H1 (cell line): Measurements from ENCODE around the gene C21orf140.

- RRBS, result no CpG with 5 or more reads among the region's 10 CpGs
CAGE:
- cytosol, long polyA plus RNA, result no peak
- long polyA plus RNA, result no peak
- nucleus, long polyA plus RNA, result no peak
Measured at GRCh38 chr21:32599342-32599940, 12.7 kb downstream of the CFAP298 start.

- RRBS, result no CpG with 5 or more reads among the region's 11 CpGs
CAGE:
- cytosol, long polyA plus RNA, result no peak
- long polyA plus RNA, result no peak
- nucleus, long polyA plus RNA, result no peak
Measured at GRCh38 chr21:32639428-32639961, 27.3 kb upstream of the CFAP298 start.

GRCh38 chr21:32732479-32732678 is 4.6 kb upstream of the SYNJ1 start:
- RRBS, result no CpG with 5 or more reads among the region's 2 CpGs
CAGE:
- cytosol, long polyA plus RNA, result no peak
- long polyA plus RNA, result no peak
- nucleus, long polyA plus RNA, result no peak

DNA sequence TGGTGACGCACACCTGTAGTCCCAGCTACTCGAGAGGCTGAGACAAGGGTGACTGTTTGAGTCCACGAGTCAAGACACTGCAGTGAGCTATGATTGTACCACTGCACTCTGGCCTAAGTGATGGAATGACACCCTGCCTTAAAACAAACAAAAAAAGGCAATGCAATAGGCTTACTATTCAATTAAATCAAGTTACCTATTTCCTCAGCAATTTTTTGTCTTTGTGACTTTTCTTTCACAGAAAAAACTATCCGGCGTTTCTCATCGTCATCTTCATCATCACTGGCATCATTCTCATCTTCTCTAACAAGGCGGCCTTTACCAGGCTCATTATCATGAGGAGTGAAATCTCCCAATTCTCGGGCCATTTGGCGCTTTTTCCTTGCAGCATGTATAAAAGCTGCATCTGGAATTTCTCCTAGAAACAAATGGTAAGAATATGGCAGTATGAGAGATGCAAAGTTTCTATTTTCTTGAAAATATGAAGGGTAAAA is 9.6 kb downstream of the PAXBP1 start:
- RRBS, result no CpG with 5 or more reads among the region's 9 CpGs
CAGE:
- cytosol, long polyA plus RNA, result no peak
- long polyA plus RNA, result no peak
- nucleus, long polyA plus RNA, result no peak

- RRBS, result no CpG with 5 or more reads among the region's 6 CpGs
CAGE:
- cytosol, long polyA plus RNA, result no peak
- long polyA plus RNA, result no peak
- nucleus, long polyA plus RNA, result no peak
Measured at GRCh38 chr21:33203376-33203751, 26.4 kb upstream of the IFNAR2 start.

DNA sequence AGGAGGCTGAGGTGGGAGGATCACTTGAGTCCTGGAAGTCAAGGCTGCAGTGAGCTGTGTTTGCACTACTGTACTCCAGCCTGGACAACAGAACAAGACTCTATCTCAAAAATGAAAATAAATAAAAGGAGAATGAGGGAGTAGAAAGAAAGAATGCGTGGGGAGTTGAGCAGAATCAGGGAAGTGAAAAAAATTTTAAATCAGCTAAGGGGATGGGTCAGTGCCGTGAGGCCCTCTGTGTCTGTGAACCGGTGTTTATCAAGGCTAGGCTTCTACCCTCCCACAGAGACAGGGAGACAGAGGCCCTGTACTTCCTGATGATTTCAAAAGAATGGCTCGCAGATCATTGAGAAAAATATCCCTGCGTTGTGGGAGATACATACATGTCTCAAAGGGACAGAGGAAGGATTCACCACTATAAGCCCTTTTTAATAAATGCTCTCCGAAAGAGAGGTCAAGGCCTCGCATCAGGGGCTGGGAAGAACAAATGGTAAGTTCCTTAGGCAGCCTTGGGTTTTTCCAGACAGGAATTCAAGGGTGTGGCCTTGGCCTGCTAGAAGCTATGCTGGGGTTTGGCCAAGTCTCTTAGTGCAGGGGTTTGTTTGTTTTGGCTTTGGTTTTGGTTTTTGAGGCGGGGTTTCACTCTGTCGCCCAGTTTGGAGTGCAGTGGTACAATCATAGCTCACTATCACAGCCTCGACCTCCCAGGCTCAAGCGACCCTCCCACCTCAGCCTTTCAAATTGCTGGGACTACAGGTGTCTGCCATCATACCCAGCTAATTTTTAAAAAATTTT is 20.8 kb downstream of the IL10RB start:
- RRBS, result no CpG with 5 or more reads among the region's 11 CpGs
CAGE:
- cytosol, long polyA plus RNA, result no peak
- long polyA plus RNA, result no peak
- nucleus, long polyA plus RNA, result no peak

- RRBS, result no CpG with 5 or more reads among the region's 17 CpGs
CAGE:
- cytosol, long polyA plus RNA, result no peak
- long polyA plus RNA, result no peak
- nucleus, long polyA plus RNA, result no peak
Measured at GRCh38 chr21:33382913-33383566, 20.2 kb upstream of the IFNGR2 start.

DNA sequence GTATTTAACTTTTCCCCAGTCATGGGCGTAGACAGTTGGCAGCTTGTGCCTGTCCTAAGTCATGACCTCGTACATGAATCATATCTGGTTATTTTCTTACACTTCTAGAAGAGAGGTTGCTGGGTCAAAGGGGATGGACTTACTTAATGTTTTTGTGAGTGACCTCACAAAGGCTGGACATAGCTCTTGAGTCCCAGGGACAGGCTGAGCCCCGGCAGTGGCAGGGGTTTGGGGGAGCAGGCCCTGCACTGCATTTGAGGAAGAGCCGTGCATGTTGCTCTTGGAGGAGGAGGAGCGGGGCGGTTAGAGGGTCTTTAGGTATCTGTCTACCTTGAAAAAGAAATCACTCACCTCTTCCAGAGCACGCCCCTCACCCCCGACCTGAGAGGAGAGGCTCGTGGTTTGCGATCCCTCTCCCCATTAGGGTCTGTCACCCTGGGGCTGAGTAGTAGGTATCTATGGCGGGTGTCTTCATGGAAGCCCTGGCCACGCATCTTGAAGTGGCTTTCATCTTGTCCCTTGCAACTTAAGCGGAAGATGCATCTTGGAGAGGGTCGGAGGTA is 16.5 kb downstream of the IFNGR2 start:
- RRBS, result no CpG with 5 or more reads among the region's 14 CpGs
CAGE:
- cytosol, long polyA plus RNA, result no peak
- long polyA plus RNA, result no peak
- nucleus, long polyA plus RNA, result no peak

GRCh38 chr21:33441824-33442665 is 37.7 kb downstream of the TMEM50B start:
- RRBS, result no CpG with 5 or more reads among the region's 10 CpGs
CAGE:
- cytosol, long polyA plus RNA, result no peak
- long polyA plus RNA, result no peak
- nucleus, long polyA plus RNA, result no peak

GRCh38 chr21:33644143-33645098 is 2.1 kb downstream of the ITSN1 start:
- RRBS, result no CpG with 5 or more reads among the region's 12 CpGs
CAGE:
- cytosol, long polyA plus RNA, result no peak
- long polyA plus RNA, result no peak
- nucleus, long polyA plus RNA, result no peak

DNA sequence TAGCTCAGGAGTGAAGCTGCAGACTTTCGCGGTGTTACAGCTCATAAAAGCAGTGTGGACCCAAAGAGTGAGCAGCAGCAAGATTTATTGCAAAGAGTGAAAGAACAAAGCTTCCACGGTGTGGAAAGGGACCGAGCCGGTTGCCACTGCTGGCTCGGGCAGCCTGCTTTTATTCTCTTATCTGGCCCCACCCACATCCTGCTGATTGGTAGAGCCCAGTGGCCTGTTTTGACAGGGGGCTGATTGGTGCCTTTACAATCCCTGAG is 47.7 kb downstream of the ATP5PO start:
- RRBS, result no CpG with 5 or more reads among the region's 6 CpGs
CAGE:
- cytosol, long polyA plus RNA, result no peak
- long polyA plus RNA, result no peak
- nucleus, long polyA plus RNA, result no peak

DNA sequence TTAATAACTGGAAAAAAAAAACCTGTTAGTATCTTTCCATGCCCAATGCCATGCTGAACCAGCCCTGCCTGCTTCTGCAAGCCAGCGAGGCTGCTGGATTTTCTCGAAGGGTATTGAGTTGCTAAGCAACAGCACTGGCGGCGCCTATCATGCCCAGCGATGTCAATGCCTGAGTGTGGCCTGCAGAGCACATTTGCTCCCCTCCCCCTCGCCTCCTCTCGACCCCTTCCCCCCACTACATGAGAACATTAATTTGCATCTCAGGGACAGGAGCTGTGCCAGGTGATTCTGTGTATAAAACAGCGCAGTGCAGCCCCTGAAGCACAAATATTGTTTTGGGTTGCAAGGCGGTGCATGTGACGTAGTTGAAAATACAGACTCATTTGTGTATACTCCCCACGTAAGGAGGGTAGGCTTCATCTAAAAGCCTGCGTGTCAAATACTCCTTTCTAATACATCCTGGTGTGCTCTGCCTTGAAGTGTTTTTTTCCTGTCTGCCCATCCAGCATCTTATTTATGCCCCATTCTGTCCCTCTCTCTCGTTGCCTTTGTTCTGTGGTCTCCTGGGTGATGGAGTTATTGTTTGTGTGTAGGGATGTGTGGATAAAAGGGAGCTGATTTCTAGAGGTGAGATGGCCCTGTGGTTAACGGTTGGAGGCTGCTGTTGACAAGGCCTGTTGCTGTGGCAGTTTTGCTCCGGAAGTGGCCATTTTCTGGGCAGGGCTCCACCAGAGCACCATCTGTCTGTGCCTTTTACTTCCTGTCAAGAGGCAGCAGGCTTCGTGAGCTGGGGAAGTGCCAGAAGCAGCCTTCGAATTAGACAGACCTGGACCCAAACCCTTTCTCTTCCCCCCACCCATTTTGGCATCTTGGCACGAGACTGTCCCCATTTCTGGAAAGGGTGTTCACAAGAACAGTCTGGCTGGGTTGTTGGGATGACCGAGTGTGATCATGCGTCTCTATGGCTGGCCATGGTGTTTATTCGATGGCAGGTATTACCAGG is 32.9 kb upstream of the ATP5PO start:
- RRBS, result no CpG with 5 or more reads among the region's 21 CpGs
CAGE:
- cytosol, long polyA plus RNA, result no peak
- long polyA plus RNA, result no peak
- nucleus, long polyA plus RNA, result no peak

DNA sequence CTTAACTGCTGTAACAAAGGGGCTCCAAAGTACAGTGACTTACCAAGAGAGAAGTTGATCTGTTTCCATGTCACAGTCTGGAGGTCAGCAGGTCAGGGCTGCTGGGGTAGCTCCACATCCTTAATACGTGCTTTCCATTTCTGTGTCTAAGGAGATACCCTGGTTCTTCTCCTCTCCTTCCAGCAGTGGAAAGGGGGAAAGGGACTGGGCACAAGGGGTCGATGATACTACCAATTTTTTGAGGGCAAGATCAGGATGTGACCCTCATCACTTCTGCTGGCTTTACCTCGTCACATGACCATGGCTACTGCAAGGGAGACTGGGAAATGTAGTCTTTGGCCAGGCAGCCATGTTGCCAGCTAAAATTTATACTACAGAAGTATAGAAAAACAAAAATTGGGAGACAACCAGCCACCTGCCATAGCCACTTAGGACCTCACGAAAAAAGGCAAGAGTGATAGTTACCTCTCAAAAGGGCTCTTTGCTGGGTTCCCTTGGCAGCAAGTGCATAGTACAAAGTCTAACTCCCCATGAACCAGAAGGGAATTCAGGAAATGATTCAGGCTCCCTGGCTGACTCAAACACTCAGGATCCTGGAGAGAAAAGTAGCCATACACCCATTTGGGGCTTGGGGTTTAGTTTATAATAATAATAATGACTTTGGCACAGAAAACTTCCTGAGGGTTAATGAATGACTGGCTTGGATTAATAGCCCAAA is 52.7 kb upstream of the ATP5PO start:
- RRBS, result no CpG with 5 or more reads among the region's 4 CpGs
CAGE:
- cytosol, long polyA plus RNA, result start-site peak on the minus strand centred at position 276 of the sequence, 38 bp wide, 225 reads
- long polyA plus RNA, result start-site peak on the minus strand centred at position 267 of the sequence, 25 bp wide, 108 and 120 reads in 2 replicates
- nucleus, long polyA plus RNA, result start-site peak on the minus strand centred at position 261 of the sequence, 5 bp wide, 38 reads

DNA sequence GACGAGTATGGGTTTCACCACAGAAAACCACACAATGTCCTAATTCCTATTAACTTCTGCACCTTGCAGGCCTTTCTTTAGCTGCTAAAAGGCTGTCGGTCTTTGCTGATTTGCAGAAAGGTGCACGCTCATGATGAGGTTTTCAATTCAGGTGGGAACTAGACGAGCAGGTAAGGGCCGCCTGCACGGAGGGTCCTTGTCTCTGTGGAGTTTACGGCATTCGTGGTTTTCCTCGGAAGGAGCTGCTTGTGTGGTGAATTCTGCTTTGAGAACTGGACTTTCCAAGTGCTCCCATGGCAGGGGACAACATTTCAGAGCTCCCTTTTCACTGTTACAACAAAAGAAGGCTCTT is 125.0 kb downstream of the MRPS6 start:
- RRBS, result no CpG with 5 or more reads among the region's 9 CpGs
CAGE:
- cytosol, long polyA plus RNA, result no peak
- long polyA plus RNA, result no peak
- nucleus, long polyA plus RNA, result no peak

GRCh38 chr21:34401014-34401450 is at the start of gene C21orf140:
TSS of gene C21orf140 (minus strand) at chr21:34401072.
- RRBS, result no CpG with 5 or more reads among the region's 1 CpG
CAGE:
- cytosol, long polyA plus RNA, result no peak
- long polyA plus RNA, result no peak
- nucleus, long polyA plus RNA, result no peak

GRCh38 chr21:34521463-34522005 is 9.5 kb upstream of the KCNE1 start:
- RRBS, result no CpG with 5 or more reads among the region's 9 CpGs
CAGE:
- cytosol, long polyA plus RNA, result no peak
- long polyA plus RNA, result no peak
- nucleus, long polyA plus RNA, result no peak

DNA sequence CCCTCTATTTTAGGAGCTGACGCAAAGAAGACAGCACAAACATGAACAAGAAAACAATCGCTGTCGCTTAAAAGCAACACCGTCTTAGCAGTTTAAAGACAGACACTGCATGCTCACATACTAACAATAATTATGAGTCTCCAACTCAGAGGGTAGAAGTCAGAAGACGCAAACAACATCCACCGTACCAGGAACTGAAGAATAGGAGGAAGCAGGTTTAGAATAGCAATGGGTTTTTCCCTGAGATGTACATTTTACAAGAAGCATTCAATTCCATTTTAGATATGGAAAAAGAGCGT is 34.5 kb upstream of the KCNE1 start:
- RRBS, result no CpG with 5 or more reads among the region's 7 CpGs
CAGE:
- cytosol, long polyA plus RNA, result no peak
- long polyA plus RNA, result no peak
- nucleus, long polyA plus RNA, result no peak

DNA sequence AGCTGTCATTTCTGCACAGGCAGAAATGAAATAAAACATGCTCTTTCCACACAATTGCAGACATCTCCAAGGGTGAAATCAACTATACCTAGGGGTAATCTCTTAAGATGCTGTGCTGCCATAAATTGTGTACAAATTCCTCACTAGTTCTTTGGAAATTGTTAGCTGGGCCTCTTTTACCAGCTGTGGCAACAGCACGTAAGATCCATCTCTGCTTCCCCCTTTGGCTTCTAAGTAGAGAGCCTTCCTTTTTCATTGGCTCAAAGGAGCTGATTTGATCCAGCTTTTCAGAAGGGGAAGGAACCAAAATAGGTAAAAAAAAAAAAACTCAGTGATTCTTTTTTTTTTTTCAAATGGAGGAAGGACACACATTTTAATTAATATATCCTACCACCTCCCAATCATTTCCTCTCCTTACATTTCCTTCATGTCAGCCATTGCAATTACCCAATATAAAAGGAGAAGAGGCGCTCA is 4.0 kb upstream of the RCAN1 start:
- RRBS, result no CpG with 5 or more reads among the region's 2 CpGs
CAGE:
- cytosol, long polyA plus RNA, result no peak
- long polyA plus RNA, result no peak
- nucleus, long polyA plus RNA, result no peak

DNA sequence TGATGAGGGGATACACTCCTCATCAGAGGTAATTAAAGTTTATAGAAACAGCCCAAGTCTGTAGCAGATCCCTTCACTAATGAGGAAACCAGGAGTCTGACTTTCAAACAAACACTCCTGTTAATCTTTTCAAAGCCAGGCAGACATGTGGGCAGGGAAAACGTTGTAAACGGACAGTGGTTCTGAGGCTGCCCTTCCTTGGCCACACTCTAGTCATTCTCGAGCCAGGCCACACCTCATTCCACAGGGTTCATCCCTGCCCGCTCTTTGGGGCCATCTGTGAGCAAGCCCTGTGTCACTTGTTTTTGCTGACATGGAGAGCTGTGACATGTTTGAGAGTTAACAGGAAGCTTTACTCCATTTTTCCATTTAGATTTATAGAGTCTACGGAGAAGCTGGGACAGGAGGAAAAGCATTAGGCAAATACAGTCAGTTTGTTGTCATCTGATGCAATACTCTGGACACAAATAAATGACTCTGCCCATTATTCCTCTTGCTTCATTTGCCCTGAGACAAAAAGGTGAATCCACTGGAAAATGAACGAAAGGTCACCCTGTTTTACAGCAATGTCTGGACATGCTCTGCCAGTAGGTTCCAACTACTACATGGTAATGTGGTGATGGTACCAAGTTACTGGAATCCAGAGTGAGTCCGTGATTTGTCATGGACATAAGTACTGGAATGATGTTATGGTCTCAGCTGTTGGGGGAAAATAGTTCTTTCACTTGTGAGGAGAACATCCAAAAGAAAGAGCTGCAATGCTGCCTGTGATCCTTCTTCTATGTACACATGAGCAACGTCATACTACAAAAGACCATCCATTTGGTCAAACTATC is 126.9 kb downstream of the CLIC6 start:
- RRBS, result no CpG with 5 or more reads among the region's 8 CpGs
CAGE:
- cytosol, long polyA plus RNA, result no peak
- long polyA plus RNA, result no peak
- nucleus, long polyA plus RNA, result no peak

- RRBS, result no CpG with 5 or more reads among the region's 4 CpGs
CAGE:
- cytosol, long polyA plus RNA, result no peak
- long polyA plus RNA, result no peak
- nucleus, long polyA plus RNA, result no peak
Measured at GRCh38 chr21:34826796-34827420, 158.1 kb downstream of the CLIC6 start.